Monocyte (primary cell): ENCODE measurements around a stretch of chr10.

DNA sequence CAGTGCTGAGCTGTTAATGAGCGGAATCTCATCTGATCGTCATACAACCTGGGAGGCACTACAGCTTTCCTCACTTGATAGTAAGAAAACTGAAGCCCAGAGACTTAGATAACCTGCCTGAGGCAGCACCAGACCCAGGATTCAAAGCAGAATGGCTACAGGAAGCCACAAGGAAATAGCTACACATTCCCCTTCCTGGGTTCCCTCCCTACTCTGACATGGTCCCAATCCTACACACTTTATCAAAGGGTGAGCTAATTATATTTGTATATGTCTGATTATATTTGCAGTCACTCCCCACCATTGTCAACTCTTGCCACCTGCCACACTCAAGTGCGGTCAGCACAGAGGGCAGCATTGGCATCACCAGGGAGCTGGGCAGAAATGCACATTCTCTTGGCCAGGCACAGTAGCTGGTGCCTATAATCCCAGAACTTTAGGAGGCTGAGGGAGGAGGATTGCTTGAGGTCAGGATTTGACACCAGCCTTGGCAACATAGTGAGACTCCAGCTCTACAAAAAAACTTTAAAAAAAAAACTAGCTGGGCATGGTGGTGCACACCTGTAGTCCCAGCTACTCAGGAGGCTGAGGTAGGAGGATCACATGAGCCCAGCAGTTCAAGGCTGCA, 114.1 kb upstream of the PDLIM1 start:
- PRO-cap, 2 experiments = no peak in any of the 2 experiments

DNA sequence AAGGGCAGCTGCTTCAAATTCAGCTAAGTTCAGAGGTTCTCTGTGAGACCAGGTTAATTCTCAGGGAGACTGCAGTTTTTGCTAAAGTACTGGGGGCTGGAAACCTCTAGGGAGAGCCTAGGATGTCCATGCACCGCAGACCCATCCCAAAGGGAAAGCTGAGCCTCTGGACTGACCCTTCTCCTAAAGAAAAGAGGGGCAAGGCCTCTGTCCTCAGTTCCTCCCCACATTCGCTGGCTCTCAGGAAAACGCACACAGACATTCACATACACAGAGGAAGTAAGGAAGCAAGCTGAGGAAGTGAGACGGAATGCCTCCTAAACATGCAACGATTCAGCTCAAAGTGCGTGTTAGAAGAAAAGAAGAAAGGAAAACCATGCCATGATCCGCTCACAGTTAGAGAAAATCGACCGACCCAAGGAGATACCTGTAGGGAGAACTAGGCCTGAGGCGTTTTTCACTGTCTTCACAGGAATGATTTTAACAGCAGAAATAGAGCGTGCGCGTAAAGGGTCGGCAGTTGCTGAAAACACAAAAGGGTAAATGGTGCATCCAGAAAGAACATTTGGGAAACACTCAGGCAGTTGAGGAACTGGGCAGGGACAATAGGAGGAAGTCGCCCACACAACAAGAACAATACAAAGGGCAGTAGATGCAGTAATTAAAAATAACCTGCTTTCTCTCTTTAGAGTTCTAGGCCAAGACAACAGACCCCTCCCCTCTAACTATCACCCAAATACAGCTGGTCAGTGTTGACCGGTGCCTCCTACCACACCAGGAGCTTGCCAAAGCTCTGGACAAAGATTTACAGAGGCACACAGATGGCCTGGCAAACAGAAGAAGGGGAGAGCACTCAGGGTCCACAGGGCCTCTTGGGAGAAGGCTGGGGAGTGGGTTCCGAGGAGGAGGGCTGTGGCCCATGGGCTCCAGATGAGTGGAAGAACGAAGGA, 126.7 kb downstream of the SORBS1 start:
- PRO-cap, 2 experiments = no peak in any of the 2 experiments

- PRO-cap, 2 experiments = no peak in any of the 2 experiments
These were observed 102.5 kb downstream of the SORBS1 start for GRCh38 chr10:95458622-95459201.

- PRO-cap, 2 experiments = no peak in any of the 2 experiments
These were observed 82.3 kb downstream of the SORBS1 start for GRCh38 chr10:95478684-95479430.

GRCh38 chr10:95499474-95500201, 61.5 kb downstream of the SORBS1 start:
- PRO-cap, 2 experiments = no peak in any of the 2 experiments

DNA sequence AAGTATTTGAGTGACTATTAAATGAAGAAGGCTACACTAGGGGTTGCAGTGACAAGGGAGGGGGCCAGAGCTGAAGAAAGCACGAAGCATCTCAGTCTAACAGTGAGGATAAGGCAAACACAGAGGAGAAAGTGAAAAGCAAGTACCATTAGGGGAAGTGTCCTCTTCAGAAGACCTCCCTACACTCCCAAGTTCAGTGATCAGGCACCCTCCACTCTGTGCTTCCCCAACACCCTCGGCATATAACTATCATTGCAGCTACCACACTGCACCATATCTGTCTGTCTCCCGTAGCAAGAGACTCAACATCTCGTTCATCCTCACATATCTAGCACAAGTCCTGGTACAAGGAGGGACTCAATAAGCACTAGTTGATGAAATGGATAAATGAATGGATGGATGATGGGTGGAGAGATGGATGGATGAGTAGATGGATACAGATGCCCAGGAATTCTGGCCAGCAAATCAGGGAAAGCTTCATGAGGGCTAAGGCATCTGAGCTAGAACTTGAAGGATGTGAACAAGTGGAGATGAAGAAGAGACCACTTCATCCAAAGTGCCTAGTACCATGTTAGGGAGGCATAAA, 26.4 kb downstream of the SORBS1 start:
- PRO-cap, 2 experiments = no peak in any of the 2 experiments

DNA sequence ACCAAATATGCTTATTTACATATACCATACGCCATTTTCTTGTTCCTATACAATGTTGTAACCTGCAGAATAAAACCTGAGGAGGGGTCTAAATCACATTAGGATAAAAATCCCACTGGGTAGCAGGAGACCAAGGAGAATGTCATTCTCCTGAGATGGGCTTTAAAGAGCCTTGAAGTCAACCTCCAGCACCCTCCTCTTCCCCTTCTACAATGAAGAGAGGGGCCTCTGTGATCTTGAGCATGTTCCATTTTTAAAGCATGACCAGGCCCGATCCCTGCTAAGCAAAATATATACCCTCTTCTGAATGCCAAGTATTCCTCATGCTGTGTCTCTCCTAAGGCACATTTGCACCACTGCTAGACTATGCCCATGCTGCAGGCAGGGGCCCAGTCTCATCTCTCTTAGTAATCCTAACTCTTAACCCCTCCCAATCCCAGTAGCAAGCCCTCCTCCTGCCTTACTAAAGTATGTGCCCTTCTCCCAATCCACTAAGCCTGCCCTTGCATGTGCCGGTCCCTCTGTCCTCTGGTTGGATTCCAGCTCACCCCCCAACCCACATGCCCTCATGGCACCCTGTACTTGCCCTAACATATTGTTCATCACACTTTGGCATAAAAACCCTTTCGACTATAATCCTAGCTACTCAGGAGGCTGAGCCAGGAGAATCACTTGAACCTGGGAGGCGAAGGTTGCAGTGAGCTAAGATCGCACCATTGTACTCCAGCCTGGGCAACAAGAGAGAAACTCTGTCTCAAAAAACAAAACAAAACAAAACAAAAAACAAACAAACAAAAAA, 18.3 kb downstream of the SORBS1 start:
- PRO-cap, 2 experiments = no peak in any of the 2 experiments

DNA sequence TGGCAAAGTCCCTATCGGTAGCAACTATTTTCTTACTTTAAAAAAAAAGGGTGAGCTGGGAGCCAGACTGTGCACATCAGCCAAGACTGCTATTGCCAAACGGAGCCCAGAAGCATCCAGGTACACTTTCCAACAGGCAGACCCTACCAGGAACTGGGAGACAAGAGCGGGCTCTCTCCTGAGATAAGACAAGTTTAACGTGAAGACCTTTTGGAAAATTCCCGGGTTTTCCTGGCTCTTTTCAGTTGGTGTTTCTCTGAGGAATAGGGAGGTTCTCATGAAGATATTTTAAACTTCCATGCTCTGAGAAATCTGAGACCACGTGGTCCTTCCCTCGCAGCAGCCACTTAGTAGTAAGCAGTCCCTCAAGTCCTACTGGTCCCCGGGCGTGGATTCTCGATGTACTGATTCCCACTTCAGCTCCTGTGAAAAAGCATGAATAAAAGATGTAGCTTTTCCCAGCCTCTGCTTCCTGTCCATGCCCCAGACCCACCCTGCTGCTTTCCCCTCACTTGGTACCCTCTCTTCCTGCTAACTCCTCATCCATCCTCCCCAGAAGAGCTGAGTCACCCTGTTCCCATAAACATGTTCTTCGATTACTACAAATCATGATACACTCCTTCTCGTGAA, 45.5 kb upstream of the SORBS1 start:
- PRO-cap, 2 experiments = no peak in any of the 2 experiments

- PRO-cap, 2 experiments = no peak in any of the 2 experiments
These were observed 11.8 kb downstream of the ENTPD1 start for GRCh38 chr10:95767750-95768126.

DNA sequence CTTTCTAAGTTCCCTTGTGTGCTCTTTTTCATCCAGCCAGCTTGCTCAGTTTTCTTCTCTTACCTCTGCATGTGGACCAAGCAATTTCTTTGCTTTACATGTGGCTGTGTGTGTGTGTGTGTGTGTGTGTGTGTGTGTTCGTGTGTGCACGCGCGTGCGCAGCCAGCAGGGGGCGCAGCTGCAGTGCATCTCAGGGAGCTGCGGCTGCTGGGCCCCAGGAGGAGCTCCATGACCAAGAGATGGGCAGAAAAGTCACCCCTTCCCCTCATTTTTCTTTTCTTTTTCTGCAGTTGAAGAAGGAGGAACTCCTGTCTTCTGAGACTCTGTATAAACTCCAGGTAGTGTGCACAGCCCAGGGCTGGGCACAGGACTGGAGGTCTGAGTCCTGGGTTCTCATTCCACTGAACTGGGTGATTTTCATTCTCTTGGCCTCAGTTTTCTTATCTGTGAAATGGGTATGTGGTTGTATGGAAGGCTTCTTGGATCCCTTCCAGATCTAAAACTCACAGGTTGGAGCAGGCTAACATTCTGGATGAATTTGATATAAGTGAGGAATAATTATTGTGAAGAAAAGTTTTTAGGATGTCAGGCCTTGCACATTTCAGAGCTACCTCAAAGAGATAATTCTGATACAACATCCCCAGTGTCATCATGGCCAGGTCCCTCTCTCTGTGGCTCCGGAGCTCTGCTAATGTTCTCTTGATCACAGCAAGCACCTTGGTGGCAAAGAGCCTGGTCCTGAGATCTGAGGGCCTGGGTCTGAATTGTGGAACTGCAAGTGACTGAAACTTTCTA, 41.6 kb downstream of the BLNK start:
- PRO-cap, 2 experiments = no peak in any of the 2 experiments

DNA sequence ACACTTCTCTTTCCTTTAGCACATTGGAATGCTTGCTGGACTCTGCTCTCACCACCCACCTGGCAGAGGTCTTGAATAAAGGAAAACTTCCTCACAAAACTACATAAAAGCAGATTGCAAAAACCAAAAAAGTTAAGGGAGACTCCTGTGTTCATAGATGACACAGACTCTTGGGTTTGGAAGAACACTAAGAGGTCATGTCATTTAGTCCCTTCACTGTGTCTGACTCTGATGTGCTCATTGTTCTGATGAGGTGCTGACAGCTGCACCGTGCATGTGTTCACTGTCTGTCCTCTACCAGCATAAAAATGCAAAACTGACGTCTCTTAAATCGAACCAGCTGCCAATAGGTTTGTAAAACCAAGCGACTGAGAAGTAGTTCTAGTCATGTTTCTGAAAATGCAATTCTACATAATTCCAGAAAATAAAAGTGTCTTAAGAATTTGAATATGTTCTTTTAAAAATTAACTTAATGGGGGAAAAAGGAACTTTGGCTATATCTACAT, 11.3 kb downstream of the BLNK start:
- PRO-cap, 2 experiments = no peak in any of the 2 experiments

GRCh38 chr10:96262095-96262535, 9.3 kb downstream of the BLNK start:
- PRO-cap, 2 experiments = no peak in any of the 2 experiments

DNA sequence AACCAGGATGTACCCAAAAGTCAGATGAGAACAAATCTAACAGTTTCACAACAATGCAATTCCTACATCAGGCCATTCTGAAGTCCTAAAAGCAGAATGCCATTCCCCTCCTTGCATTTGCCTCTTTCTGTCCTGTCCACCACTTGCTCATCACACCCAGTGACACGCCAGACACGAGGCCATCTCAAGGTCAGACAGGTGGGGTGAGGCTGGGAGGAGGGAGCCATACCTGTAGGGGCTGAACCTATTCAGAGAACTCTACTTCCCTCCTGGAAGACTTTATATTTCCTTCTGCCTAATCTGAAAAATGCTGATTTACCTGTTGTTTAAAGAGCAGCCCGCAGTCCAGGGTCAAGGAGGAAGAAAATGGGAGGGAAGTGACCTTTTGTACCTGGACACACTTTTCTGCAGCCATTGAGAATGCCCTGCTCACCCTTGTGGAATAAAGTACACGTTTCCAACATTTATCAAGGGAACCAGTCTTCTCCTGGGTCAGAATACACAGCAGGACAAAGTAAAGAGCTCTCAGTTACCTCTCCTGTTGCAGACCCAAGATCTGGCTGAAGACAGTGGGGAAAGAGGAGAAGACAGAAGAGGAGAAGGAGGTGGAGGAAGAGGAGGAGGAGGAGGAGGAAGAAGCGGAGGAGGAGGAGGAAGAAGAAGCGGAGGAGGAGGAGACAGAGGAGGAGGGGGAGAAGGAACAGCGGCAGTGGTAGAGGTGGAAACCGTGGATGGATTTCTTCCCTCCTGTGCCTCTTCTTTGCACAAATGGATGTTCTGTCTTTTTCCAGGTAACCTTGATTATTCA, 1.1 kb upstream of the BLNK start:
- PRO-cap, 2 experiments = no peak in any of the 2 experiments

DNA sequence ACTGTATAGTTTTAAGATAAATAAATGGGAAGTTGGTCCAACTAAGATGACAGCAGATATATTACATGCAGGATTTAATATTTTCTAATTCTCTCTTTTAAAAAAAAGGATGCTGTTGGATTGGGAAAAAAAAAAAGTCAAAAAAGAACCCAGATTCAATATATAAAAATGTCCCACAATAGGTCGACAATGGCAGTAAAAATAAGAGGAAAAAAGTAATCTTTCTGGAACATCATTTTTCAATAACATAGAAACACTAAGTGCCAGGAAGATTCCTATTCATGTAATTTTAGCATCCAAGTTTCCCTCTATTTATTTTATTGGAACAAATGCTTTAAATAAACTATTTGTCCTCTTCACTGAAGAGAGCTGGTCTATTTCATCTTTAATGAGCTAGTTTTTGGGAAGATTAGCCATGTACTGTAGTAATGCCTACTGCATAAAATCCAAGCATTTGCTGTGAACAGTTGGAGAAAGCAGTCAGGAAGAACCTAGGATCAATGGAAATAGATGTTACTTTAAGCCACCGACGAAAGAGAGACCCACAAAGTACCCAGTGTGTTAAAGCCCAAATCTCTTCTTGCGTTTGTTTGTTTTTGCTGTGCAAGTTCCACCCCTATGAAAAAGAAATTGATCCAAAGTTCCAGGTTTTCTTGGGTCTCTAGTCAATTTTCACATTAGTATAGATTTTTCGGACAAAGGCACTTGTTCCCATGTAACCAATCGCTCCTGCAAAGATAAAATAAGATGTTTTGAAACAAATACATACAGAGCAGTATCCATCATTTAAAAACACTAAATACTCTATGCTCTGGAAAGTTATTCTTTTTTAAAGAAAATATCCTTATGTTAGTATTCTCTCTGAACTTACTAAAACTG, 8.1 kb upstream of the TLL2 start:
- PRO-cap, 2 experiments = no peak in any of the 2 experiments

GRCh38 chr10:96556709-96557083, 30.1 kb downstream of the TM9SF3 start:
- PRO-cap, 2 experiments = peak in 2 of 2 experiments; most common minus-strand start chr10:96556840 (in 2)

GRCh38 chr10:96557084-96557998, 29.5 kb downstream of the TM9SF3 start:
- PRO-cap, 2 experiments = peak in 2 of 2 experiments; most common minus-strand start chr10:96557299 (in 1)

DNA sequence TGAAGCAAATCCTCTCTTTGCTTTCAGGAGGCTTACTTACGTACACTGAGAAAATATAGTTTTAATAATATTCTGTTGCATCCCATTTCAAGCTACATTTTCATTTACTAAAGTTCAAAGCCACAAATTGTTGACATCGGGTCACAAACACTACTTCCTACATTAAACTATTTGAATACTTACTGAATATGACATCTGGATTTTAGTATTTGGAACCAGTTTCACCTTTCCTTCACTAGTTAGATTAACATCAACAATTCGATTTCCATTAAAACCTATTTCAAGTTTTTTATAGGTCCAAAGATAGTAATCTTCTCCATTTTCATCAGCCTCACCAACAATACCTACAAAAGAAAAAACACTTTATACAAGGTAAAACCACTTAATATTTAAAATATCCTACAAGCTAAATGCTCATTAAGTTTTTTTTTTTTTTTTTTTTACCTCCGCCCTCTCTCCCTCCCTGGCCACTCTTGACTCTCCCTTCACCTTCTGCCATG, 25.0 kb downstream of the TM9SF3 start:
- PRO-cap, 2 experiments = no peak in any of the 2 experiments

DNA sequence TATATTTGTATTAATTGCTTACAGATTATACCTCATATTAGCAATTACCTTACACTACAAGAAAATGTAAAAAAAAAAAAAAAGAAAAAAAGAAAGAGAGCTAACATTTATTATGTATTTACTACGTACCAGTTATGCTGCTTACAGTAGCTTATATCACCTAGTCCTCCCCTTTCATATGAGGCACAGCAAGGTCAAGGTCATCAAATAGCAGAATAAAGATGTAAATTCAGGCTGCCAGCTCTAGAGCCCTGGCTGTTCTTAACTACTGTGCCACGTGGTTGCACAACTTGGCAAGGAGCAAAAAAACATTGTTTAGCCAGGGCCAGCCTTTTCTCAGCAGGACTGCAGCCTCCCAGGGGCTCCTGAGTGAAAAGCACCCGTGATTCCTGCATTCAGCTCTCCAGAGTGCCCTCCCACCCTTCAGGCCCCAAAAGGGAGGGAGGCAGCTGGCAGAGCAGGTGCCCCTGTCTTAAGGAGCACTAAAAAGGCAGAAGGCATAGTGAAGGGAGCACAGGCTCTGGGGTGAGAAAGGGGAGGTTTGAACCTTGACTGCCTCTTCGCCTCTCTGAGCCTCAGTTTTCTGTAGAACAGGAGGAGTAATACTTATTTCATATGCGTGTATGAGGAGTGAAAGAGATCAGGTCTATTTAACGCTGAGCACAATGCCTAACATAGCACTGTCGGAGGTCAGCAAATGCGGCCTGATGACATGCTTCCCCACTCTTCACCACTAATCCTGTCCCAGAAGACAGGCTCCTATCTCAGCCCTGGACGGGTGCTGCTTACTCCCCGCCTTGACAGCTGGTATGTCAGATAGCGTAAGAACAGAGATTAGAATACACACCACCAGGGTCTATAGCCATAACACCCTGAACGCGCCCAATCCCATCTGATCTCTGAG, 32.0 kb upstream of the TM9SF3 start:
- PRO-cap, 2 experiments = no peak in any of the 2 experiments

GRCh38 chr10:96656827-96657351, 63.4 kb downstream of the PIK3AP1 start:
- PRO-cap, 2 experiments = peak in 1 of 2 experiments; most common plus-strand start chr10:96657111 (in 1); most common minus-strand start chr10:96656914 (in 1)

- PRO-cap, 2 experiments = no peak in any of the 2 experiments
These were observed 56.5 kb downstream of the PIK3AP1 start for GRCh38 chr10:96663740-96664225.